Brain (tissue), 1 donor: ENCODE measurements around a stretch of chr18.

DNA sequence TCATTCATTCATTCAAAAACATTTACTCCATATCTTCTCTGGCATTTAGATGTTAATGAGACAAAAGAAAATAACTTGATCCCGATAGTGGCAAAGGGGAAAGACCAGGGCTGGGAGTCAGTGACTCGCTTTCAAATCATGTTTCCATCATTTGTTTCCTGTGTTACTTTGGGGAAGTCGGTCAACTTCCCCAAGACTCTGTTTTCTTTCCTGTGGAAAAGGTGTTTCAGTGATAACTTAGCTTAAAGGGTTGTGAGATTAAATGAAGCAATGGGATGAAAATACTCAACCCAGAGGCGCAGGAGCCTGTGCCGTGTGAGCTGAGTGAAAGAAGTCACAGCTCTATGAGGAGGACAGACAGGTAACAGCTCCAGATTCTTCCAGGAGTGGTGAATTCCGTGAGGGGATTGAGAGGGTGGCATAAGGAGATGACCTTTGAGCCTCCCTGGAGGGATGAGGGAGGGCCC, 69.9 kb downstream of the TSHZ1 start:
- RRBS: no CpG with 5 or more reads among the region's 6 CpGs

GRCh38 chr18:75916012-75916731, 488.7 kb upstream of the SMIM21 start:
- RRBS: 2% methylated on average over 31 of the region's 79 CpGs

DNA sequence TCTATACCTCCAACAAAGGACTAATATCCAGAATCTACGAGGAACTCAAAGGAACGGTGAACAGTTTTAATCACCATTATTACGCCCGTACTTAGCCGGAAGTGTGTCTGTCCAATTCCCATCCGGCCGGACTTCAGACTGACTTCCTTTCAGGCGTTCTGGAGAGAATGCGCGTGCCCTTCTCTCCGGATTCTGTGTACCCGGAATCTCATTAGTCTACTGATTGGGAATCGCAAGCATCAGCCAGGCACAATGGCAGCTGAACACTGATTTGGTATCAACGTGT, 239.9 kb downstream of the ZNF516 start:
- RRBS: 82% methylated on average over 5 of the region's 14 CpGs

DNA sequence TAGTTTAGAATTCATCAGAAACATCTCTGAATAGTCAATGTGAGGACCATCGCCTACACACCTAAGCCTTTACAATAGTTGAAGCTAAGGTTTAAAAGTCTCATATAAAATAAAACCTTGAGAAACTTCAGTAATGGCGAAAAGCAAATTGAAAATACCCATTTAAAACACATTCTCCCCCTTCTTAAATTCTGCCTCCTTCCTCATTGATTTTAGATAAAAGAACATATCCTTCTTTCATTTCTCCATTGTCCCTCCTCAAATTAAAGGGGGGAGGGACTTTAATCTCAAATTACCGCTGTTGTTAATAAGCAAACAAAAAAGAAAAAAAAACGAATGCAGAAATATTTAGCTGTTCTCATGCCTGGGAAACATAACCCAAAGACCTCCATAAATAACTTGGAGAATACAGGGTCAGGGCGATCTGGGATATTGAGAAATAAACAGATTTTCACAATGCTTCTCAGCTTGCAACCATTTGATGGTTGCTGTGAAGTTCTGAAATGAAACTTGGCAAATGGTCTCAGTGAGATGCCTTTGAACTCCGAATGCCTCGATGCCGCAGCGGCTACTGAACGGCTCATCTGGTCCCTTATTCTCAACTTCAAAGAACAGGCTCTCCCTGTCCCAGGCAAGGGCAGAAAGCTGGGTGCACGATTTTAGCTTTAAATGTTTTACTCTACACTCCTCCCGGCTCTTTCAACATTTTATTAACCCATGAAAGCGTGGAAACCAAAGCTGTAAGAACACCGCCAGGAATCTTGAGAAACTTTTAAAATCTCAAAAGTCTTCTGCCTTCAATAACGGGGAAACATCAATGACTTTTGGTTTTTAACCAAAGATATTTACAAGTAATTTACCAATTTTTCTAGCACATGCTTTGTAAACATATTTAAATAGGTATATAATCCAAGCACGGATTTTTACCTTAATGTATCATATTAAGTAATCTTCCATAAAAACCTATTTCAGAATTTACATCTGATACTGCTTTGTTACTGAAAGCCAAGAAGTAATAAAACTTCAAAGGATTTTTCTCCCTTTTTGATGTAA, 78.1 kb downstream of the ZNF516 start:
- RRBS: no CpG with 5 or more reads among the region's 16 CpGs

DNA sequence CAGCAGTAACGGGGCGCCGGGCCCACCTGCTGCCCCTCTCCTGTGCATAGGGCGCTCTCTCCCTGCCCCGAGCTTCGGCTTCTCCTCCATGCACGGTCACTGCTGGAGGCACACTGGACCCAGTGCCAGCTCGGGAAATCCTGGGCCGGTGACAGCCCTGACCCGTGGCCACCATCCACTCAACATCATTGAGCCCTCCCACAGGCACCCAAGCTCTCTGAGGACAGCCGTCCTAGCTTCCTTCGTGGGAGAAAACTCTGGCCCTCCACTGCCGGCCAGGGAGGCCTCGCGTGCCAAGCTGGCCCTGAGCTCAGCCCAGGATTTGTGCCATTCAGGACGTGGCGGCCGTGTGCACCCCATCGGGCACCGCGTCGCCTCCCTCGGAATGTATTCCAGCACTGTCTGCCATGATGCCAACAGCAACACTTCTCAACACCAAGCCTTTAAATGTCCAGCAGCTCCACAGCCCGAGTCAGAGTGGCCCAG, 35.8 kb downstream of the ZNF516 start:
- RRBS: no CpG with 5 or more reads among the region's 24 CpGs

- RRBS: no CpG with 5 or more reads among the region's 3 CpGs
These were observed 1.6 kb downstream of the ZNF516 start for GRCh38 chr18:76493521-76493815.

GRCh38 chr18:76503417-76503967, 8.4 kb upstream of the ZNF516 start:
- RRBS: no CpG with 5 or more reads among the region's 8 CpGs

- RRBS: no CpG with 5 or more reads among the region's 26 CpGs
These were observed 93.6 kb upstream of the ZNF516 start for GRCh38 chr18:76588377-76589373.

- RRBS: no CpG with 5 or more reads among the region's 30 CpGs
These were observed 124.4 kb upstream of the ZNF516 start for GRCh38 chr18:76619216-76620146.

DNA sequence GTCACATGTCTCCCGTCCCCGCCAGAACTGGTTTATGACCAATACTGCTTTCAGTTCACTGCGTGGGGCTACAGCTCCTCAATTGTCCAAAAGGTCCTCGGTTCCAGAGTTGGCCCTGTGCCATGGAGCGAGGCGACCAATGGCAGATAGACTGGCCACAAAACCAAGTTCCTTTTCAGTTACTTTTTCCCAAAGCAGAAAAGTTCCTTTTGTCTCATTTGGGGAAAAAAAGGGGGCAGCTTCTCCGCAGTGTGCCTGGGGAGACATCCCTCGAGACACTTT, 144.1 kb upstream of the ZNF236 start:
- RRBS: no CpG with 5 or more reads among the region's 8 CpGs

GRCh38 chr18:76967441-76968366, 145.3 kb downstream of the ZNF236 start:
- RRBS: 27% methylated on average over 3 of the region's 15 CpGs

DNA sequence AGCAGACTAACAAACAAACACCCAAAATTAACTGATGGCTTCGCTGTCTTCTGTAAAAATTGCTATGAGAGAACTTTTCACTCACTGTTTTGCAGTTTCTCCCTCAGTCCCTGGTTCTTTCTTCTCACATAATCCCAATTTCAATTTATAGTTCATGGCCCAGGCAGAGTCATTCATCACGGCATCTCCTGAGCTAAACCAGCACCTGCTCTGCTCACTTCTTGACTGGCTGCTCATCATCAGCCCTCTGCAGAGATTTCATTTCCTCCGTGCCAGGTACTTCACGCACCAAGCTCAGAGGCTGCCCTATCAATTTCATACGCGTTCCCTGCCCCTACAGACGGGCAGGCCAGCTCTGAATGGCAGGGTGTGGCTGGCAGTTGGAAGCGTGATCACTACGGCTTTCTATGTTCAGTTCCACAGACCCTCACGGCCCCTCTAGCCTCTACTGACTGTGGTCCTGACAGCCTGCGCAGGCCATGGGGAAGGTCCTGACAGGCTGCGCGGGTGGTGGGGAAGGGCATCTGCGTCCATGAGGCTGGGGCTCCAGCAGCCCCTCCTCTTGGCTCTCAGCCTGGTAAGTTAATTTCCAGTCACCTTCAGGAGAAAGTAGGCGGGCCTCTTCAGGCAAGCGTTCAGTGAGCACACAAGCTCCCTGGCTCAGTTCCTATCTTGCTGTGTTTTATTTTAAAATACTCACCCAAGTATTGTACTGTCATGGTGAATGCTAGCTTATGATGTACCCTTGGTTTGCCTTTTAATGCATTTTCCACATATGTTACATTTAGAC, 154.7 kb downstream of the ZNF236 start:
- RRBS: no CpG with 5 or more reads among the region's 16 CpGs

DNA sequence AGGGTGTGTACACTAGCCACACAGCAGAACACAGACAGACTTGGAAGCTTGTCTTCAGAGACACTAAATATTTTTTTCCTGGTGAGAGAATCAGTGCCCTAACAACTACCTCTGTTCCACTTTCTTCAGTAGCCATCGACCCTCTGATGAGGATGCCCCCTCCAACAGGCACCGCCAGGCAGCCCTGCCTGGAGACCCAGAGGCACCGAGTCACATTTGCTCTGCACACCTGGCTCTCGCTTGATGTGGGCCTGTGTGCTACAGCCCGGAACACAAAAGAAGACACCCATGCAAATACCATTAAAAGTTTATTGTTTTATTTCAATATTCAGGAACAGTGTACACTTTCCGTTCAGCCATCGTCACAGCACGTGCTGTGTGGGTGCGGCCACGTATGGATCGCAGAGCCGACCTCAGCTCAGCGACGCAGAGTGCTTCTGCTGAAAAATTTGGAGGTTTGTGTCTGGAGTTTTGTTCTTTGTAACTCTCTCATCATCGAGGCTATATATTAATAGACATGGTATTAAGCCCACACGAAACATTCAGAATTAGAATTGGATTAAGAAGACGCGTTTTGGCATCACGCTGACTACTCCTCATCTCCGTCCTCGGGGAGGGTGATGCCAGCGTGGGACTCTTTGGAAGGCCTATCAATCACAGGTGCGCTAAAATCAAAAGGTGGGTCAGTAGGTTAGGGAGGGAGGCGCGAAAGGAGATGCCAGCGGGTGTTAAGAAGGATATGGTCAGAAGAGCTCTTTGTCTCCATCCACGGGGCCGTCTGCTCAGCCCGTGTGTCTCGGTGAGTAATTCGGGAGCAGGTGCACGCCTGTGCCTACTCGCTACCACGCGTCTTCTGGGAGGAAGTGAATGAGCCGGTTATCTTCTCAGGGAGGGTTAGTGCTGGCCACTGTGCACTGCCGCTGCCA, 153.8 kb downstream of the MBP start:
- RRBS: 35% methylated on average over 2 of the region's 37 CpGs

DNA sequence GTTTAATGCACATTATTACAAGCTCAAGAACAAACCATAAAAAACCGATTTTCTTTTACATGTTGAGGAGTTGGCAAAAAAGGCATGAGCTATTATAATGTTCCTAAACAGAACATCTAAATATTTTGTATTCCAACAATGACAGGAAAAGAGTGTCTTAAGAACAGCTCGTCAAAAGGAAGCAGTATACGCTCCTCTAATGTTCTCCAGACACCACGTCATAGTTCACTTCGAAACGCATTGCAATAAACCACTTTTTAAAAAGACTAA, 46.0 kb downstream of the MBP start:
- RRBS: no CpG with 5 or more reads among the region's 6 CpGs

- RRBS: no CpG with 5 or more reads among the region's 6 CpGs
These were observed 22.4 kb downstream of the MBP start for GRCh38 chr18:77110121-77110603.

DNA sequence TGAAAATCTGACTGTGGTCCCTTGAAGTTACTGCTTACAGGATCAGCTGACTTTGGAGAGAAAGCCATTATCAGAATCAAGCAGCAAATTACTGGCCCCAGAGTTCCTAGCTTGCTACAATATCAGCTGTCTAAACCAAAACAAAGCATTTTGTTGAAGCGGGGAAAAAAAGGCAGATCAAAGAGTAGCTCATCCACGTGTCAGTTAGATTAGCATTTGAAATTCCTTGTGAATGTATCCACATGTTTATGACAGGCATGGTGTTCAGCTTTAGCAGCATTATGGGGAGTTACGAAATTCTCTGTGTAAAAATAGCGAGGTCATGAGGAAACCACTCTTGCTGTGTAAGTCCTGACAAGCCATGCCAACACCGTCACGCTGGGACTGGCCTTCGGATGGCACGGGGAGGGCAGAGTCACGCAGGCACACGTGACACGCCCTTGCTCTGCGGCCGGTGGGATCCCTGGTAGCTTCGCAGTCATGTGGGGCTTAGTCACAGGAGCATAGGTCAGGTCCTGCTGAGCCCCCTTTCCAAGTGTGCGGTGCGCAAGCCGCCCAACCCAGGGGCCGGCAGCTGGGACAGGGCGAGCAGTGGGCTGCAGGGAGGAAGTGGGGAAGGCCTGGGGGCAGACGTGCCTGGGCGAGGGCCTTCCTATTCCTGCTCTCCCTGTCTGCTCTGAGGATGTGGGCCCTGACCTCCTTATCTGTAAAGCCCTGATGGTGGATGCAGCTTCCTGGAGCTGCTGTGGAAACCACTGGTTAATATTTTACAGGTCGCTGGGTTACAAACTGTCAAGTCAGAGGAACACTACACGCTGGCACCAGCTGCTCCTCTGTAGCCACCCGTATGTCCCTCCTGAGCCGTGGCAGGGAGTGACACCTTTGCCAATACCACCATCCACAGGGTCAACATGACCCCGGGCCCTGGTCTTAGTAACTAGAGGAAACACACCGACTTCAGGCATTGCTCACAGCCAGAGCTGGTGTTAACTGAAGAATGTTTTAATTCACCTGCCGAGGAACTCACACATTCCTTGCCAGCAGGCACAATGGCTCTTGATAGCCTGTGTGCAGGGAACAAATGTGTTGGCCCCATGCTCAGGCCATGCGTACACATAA, 18.0 kb downstream of the MBP start:
- RRBS: no CpG with 5 or more reads among the region's 29 CpGs

GRCh38 chr18:77140608-77141300, 8.2 kb upstream of the MBP start:
- RRBS: no CpG with 5 or more reads among the region's 6 CpGs

GRCh38 chr18:78978690-78979507, 719 bp upstream of the SALL3 start:
- RRBS: 2% methylated on average over 25 of the region's 105 CpGs

DNA sequence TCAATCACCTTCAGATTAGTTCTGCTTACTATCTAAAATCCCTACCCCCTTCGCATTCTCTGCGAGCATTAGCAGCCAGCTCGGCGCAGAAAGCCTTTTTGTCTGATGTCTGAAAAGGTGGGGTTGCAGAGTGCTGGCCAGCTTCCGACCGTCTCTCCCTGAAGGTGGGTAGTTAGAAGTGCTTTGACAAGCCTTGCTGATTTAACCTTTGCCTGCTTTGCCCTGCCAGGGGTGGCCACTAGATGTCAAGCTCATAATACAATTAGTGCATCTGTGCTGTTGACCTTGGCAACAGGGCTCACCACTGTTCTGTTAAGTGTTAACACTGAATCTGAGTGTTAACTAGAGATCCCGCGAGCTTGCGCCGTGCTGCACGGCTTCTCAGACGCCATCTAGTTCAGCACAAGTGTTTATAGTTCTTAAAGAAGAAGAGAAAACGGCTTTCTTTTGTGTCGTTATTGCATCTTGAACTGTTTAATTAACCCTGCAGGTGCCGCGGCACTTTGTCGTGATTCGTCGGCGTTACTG, 5.4 kb downstream of the SALL3 start:
- RRBS: no CpG with 5 or more reads among the region's 20 CpGs

DNA sequence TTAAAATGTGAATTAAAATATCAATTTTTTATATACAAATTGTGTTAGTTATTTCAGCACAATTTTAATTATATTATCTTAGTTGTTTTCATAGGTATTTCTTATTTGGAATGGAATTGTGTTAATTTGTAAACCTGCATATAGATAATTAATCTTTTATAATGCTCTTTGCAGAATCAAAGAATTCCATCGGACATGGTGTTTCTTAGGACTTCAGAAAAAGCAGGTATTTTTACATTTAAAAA, 85.1 kb downstream of the ATP9B start:
- RRBS: no CpG with 5 or more reads among the region's 1 CpG